IMR-90 (cell line): ENCODE data around the genes LAIR2, FCAR, NLRP2, EPS8L1 and DNAAF3.

GRCh38 chr19:54461387-54462349, 1.9 kb downstream of the LENG9 start:
- RRBS = no CpG with 5 or more reads among the region's 21 CpGs
CAGE:
- cytosol, long polyA plus RNA = no peak
- long polyA plus RNA = start-site peak on the minus strand at chr19:54461582-54461642, 8 and 10 reads in 2 replicates
- nucleus, long polyA plus RNA = start-site peak on the minus strand at chr19:54461495-54461667, 198 and 442 reads in 2 replicates

- RRBS = 8% methylated on average over 20 of the region's 81 CpGs
CAGE:
- cytosol, long polyA plus RNA = no peak
- long polyA plus RNA = no peak
- nucleus, long polyA plus RNA = no peak
Observed at GRCh38 chr19:54462765-54463488, 651 bp downstream of the LENG9 start.

DNA sequence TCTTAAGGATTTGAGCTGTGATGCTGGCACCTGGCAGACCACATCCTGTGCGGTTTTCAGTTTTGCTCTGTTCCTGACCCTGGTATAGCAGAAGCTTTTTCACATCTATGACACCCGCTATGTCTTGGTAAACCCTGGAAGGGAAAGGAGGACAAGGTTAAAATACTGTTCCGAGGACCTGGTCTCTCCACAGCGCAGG, 4.9 kb upstream of the LAIR2 start:
- RRBS = no CpG with 5 or more reads among the region's 4 CpGs
CAGE:
- cytosol, long polyA plus RNA = no peak
- long polyA plus RNA = no peak
- nucleus, long polyA plus RNA = no peak

DNA sequence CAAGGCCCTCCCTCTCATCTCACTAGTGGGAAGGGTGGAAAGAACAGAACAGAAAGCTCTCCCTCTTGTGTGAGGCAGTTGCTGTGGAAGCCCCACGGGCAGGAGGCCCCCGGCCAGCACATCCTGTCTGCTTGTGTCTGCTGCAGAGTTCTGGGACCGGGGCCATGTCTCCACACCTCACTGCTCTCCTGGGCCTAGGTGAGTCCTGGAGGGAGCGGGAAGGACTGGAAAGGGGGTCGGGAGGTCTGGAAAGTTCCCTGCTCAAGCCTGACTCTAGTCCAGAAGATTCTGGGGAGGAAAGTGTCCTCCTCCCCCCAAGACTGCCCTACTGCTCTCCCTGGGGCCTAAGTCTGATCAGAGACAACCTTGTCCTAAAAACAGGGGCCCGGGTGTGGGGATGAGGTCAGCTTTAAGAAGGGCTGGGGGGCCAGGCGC, at the start of gene LAIR2:
Gene LAIR2, plus strand, starts transcription at position 77 of the 435 bp plus-strand sequence.
- RRBS = no CpG with 5 or more reads among the region's 7 CpGs
CAGE:
- cytosol, long polyA plus RNA = no peak
- long polyA plus RNA = no peak
- nucleus, long polyA plus RNA = no peak

DNA sequence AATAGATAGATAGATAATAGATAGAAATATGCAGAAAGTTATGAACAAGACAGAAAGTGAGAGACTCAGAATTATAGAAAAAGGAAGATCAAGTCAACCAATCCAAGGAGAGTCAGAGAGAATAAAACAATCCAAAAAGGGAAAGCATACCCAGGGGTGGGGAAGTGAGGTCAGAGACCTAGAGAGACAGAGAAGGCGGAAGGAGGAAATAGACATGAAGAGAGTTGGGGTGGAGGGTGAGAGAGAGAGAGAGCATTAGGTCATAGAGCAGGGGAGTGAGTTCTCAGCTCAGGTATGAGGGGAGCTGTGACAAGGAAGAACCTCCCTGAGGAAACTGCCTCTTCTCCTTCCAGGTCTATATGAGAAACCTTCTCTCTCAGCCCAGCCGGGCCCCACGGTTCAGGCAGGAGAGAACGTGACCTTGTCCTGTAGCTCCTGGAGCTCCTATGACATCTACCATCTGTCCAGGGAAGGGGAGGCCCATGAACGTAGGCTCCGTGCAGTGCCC, 5.1 kb downstream of the KIR3DL2 start:
- RRBS = no CpG with 5 or more reads among the region's 6 CpGs
CAGE:
- cytosol, long polyA plus RNA = no peak
- long polyA plus RNA = no peak
- nucleus, long polyA plus RNA = no peak

DNA sequence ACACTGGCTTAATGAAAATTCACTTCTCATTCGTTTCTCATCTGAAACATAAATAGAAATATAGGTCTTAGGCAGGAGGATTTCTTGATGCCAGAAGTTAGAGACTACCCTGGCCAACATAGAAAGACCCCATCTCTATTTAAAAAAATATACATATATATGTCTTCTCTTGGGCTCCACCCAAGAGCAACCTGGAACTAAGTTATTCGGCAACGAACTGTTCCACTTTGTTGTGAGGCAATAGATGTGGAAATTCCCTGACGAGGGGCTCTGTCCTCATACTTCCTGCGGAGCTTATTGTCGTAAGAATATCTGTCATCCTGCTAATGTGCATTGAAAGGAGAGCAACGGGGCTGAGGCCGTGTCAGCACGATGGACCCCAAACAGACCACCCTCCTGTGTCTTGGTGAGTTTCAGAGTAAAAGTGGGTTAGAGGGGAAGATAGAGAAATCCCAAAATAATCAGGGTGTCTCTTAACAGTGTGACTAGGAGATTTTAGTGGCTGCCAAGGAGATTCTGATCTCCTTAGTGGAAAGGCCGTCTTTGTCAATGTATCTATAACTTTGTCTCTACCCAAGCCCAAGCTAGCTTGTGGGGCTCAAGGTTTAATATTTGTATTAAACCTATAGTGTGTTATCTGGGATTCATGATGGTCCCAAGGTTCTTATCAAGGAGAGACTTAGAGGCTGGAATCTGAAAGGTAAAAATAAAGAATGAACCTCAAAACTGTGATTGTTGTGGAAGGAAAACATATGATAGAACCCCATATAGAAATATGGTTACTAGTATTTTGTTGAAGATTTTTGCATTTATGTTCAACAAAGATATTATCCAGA, at the start of gene FCAR:
Gene FCAR, plus strand, starts transcription at position 318 of the 836 bp plus-strand sequence.
- RRBS = no CpG with 5 or more reads among the region's 10 CpGs
CAGE:
- cytosol, long polyA plus RNA = no peak
- long polyA plus RNA = no peak
- nucleus, long polyA plus RNA = no peak

DNA sequence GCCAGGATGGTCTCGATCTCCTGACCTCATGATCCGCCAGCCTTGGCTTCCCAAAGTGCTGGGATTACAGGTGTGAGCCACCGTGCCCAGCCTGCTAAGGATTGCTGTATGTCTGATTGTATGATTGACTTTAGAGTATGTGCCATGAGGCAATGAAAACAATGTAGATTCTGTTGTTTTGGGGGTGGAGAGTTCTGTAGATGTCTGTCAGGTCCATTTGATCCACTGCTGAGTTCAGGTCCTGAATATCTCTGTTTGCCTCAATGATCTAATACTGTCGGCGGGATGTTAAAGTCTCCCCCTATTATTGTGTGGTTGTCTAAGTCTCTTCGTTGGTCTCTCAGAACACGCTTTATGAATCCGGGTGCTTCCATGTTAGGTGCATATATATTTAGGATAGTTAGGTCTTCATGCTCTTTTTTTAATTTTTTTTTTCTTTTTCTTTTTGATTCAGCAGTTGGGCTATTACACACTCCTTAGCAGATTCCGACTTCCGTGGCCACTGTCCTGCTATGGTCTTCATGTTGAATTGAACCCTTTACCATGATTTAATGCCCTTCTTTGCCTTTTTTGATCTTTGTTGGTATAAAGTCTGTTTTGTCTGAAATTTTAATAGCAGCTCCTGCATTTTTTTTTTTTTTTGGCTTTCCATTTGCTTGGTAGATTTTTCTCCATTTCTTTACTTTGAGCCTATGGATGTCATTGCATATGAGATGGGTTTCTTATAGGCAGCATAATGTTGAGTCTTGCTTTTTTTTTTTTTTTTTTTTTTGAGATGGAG, 4.3 kb downstream of the FCAR start:
- RRBS = no CpG with 5 or more reads among the region's 10 CpGs
CAGE:
- cytosol, long polyA plus RNA = no peak
- long polyA plus RNA = no peak
- nucleus, long polyA plus RNA = no peak

- RRBS = 58% methylated on average over 2 of the region's 22 CpGs
CAGE:
- cytosol, long polyA plus RNA = no peak
- long polyA plus RNA = no peak
- nucleus, long polyA plus RNA = no peak
Observed at GRCh38 chr19:54965972-54966489, at the start of gene NLRP2. TSS of gene NLRP2 (plus strand) at chr19:54966374.

- RRBS = 91% methylated on average over 2 of the region's 35 CpGs
CAGE:
- cytosol, long polyA plus RNA = no peak
- long polyA plus RNA = no peak
- nucleus, long polyA plus RNA = no peak
Observed at GRCh38 chr19:55048120-55049036, 10.3 kb upstream of the GP6 start.

DNA sequence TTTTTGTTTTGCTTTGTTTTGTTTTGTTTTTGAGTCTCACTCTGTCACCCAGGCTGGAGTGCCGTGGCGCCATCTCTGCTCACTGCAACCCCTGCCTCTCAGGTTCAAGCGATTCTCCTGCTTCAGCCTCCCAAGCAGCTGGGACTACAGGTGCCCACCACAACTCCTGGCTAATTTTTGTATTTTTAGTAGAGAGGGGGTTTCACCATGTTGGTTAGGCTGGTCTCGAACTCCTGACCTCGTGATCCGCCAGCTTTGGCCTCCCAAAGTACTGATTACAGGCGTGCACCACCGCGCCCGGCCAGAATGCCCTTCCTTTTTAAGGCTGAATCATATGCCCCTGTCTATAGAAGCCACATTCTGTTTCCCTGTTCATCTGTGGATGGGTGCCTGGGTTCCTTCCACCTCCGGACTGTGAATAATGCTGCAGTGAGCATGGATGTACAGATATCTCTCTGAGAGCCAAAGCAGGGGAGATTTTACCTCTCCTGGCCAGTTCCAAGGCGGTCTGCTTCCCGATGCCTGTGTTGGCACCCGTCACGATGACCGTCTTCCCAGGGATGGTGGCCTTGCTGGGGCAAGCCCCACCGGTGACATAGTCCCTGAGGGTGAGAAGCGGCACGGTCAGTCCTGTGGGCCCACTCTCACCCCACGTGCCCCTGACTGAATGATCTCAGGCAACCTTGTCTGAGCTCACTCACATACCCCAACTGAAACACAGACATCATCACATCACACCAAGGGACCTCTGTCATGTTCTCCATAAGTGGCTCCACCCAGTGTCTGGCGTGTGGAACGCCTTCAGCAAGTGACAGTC, 4.1 kb downstream of the RDH13 start:
- RRBS = no CpG with 5 or more reads among the region's 22 CpGs
CAGE:
- cytosol, long polyA plus RNA = no peak
- long polyA plus RNA = no peak
- nucleus, long polyA plus RNA = no peak

DNA sequence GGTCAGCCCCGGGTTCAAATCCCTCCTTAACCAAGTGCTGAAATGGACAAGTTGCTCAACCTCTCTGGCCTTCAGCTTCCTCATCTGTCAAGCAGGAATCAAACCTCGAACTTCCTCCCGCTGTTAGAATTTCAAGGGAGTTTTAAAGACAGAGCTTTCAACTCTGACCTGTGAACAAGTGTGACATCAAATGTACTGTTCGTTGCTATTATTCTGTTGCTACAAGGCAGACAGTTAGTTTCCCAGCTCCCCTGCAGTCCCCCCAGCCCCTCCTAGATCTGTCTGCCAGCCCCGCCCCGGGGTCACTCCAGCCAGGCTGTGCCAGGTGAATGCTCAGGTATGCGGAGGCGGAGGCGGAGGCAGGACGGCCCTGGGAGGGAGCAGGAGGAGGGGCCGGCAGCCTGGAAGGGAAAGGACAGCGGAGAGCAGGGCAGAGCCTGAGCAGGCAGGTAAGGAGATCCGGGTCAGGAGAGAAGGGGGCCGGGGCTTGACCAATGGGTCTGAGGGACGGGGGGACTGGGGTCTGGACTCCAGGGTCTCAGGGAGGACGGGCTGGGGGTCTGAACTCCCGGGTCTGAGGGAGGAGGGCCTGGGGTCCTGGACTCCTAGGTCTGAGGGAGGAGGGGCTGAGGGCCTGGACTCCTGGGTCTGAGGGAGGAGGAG, at the start of gene EPS8L1:
Gene EPS8L1, plus strand, starts transcription at position 399 of the 663 bp plus-strand sequence.
- RRBS = 13% methylated on average over 7 of the region's 17 CpGs
CAGE:
- cytosol, long polyA plus RNA = no peak
- long polyA plus RNA = no peak
- nucleus, long polyA plus RNA = no peak

DNA sequence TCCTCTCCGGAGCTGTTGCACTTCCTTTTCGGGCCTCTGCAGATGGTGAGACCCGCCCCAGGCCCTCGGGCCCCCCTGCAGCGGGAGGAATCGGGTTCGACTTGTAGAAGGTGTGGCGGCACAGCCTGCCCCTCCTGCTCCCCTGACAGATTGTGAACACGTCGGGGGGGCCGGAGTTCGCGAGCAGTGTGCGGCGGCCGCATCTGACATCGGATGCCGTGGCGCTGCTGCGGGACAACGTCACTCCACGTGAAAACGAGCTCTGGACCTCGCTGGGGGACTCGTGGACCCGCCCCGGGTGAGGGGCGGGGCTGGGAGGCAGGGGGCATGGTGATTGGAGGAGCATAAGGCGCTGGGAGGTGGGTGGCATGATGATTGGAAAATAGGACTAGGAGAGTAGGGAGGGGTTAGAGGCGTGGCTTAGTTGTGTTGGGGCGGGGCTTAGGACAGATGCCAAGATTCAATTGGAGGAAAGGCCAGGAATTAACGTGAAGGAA, 6.7 kb downstream of the EPS8L1 start:
- RRBS = no CpG with 5 or more reads among the region's 32 CpGs
CAGE:
- cytosol, long polyA plus RNA = no peak
- long polyA plus RNA = no peak
- nucleus, long polyA plus RNA = no peak

DNA sequence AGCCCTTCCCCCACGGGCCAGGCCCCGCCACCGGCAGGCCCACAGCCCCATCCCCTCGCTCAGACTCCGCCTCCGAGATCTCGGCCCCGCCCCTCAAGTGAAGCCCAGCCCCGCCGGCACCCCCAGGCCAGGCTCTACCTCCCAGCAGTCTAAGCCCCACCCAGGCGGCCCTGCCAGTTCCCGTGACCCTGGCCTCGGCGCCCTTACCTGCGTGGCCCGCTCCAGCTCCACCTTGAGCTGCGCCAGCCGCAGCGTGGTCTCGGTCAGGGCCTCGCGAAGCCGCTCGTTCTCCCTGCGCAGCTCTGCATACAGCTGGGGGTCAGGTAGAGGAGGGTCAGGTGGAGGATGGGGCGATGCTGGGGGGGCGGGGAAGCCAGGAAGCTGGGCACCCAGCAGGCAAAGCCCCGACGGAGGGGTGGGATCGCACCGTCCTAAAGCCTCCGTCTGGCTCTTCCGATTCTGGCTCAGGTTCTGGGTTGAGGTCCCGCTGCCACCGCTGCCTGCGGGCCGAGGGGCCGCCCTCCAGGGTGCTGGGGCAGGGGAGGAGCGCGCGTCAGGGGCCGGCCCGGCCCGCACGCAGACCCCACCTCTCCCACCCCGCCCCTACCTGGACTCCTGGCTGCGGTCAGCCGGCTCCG, 16.5 kb downstream of the EPS8L1 start:
- RRBS = 73% methylated on average over 13 of the region's 49 CpGs
CAGE:
- cytosol, long polyA plus RNA = no peak
- long polyA plus RNA = no peak
- nucleus, long polyA plus RNA = no peak

DNA sequence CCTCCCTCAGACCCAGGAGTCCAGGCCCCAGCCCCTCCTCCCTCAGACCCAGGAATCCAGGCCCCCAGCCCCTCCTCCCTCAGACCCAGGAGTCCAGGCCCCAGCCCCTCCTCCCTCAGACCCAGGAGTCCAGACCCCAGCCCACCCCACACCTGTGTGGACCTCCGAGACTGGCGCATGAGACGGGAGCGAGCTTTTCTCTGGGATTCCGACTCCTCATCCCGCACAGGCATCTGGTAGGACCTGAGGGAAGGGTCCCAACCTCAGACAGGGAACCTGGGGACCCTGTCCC, 18.5 kb downstream of the EPS8L1 start:
- RRBS = no CpG with 5 or more reads among the region's 6 CpGs
CAGE:
- cytosol, long polyA plus RNA = no peak
- long polyA plus RNA = no peak
- nucleus, long polyA plus RNA = no peak

DNA sequence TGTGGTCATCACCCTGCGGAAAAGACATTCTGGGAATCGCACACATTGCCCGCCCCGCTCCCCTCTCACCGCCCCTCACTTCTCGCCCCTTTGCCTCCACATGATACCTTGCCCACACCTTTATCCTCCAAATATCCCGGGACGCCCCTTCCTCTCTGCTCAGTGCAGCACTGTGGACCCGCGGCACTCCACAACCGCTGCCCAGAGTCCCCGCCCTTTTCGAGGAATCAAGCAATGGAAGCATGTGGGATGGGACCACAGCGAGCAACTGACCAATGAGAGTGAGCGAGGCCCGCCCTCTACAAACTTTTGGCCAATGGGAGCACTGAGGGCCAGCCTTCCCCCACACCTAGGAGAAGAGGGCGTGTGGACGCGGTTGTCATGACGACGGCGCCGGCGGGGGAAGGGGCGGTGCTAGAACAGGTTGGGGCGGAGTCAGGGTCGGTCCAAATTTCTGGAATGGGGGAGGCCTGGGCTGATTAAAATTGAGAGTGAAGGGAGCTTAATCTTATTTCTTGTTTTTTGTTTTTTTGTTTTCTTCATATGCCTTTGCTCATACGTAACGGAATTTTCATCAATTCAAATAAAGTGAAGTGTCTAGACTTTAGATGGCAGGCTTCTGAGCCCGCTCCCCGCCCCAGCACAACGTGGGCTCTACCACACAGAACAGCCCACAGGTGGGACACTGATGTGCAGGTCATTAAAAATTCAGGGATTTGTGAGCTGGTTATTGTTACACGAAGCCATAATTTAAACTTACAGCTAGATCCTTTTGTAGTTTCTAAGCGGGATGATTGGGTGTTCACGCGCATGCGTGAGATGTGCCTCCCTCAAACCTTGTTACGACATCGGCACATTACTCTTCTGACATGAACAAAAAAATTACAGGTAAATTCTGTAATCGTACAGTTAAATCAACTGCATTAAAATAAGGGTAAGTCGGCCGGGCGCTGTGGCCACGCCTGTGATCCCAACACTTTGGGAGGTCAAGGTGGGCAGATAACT, at the start of gene DNAAF3:
Gene DNAAF3, minus strand, starts transcription at position 209 of the 1,005 bp plus-strand sequence.
- RRBS = no CpG with 5 or more reads among the region's 44 CpGs
CAGE:
- cytosol, long polyA plus RNA = no peak
- long polyA plus RNA = no peak
- nucleus, long polyA plus RNA = no peak

DNA sequence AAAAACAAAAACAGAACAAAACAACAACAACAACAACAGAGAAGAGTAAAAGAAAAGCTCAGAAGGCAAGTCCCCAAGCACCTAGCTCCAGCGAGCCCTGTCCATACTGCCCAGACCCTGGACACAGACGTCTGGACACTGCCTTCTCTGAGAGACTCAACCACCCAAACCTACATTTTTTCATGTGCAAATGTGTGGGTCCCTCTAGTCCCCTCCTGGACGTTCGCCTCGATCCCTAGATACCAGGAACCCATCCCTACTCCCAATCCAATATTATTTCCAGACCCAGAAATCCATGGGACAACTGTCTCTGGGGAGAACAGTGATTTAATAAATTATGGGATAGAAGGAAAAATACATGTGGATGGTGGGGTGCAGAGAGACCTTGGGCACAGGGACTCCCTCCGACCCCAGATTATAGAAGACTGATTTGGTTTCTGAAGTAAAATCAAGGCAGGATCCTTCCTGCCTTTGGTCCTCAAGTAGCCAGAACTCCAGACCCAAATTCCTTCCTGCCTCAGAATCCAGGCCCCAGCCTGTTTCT, 921 bp upstream of the SYT5 start:
- RRBS = no CpG with 5 or more reads among the region's 6 CpGs
CAGE:
- cytosol, long polyA plus RNA = no peak
- long polyA plus RNA = no peak
- nucleus, long polyA plus RNA = no peak

- RRBS = 1% methylated on average over 37 of the region's 76 CpGs
CAGE:
- cytosol, long polyA plus RNA = no peak
- long polyA plus RNA = no peak
- nucleus, long polyA plus RNA = no peak
Observed at GRCh38 chr19:55258254-55258820, 480 bp downstream of the PPP6R1 start.

GRCh38 chr19:55259557-55259948, 736 bp upstream of the PPP6R1 start:
- RRBS = no CpG with 5 or more reads among the region's 17 CpGs
CAGE:
- cytosol, long polyA plus RNA = no peak
- long polyA plus RNA = no peak
- nucleus, long polyA plus RNA = no peak

GRCh38 chr19:55261641-55262188, 2.9 kb upstream of the PPP6R1 start:
- RRBS = no CpG with 5 or more reads among the region's 15 CpGs
CAGE:
- cytosol, long polyA plus RNA = no peak
- long polyA plus RNA = no peak
- nucleus, long polyA plus RNA = no peak

DNA sequence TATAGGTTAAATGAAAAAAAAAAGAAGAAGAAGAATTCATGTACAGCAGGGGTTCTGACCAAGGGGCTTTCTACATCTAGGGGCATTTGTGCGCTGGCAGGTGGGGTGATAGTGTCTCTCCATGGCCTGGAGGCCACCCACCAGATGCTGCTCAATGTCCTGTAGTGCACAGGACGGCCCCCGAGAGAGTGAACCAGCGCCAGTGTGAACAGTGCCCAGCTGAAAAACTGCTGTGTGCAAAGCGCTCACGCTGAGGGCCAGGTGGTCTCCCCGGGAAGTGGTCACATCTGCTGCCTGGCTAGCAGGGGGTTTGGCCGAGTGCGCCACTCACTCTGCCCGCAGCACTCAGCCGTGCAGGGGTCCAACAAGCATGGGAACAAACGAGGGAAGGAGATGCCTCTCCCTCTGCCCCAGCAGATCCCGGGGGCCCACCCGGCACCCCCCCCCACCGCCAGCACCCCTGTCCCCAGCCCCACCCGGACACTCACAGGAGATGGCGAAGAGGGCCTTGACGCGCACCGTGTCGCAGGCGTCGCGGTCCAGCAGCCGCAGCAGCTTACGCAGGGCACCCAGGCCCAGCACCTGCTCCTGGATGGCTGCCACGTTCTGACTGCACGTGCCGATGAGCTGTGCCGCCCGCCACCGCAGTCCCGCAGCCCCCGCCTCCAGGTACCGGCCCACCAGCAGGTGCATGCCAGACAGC, 5.8 kb downstream of the HSPBP1 start:
- RRBS = 94% methylated on average over 2 of the region's 35 CpGs
CAGE:
- cytosol, long polyA plus RNA = no peak
- long polyA plus RNA = no peak
- nucleus, long polyA plus RNA = no peak